Neural cell (in vitro differentiated cells): ENCODE measurements around the gene ZMYND11.

GRCh38 chr10:133378-133916, 1.8 kb upstream of the ZMYND11 start:
- RAMPAGE, long total RNA, result no peak

GRCh38 chr10:134362-135391, 578 bp upstream of the ZMYND11 start:
- RAMPAGE, long total RNA, result start-site peak on the plus strand at chr10:134269-134554, 95 and 143 reads in 2 replicates; start-site peak on the plus strand at chr10:134699-134794, 108 and 153 reads in 2 replicates

DNA sequence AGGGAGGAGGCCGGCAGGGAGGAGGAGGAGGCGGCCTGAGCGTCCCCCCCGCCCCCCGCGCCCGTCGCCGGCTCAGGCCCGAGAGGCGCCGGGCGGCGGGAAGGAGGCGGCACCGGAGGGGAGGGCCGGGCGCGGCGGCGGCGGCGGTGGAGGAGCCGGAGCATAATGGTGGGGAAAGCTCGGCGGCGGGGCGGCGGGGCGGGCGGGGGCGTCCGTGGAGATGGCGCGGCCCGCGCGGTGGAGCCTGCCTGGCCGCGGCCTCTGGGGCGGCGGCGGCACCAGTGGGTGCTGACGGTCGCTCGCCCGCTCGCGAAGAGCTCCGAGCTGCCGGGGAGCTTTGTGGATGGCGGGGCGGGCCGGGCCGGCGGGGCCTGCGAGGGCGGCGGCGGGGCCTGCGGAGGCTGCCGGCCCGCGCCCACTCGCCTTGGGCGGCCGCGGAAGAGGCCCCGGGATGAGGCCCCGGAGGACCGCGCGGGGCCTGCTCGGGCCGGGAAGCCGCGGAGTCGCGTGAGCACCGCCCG, at the start of gene ZMYND11:
Gene ZMYND11, plus strand, starts transcription at position 64 of the 521 bp plus-strand sequence.
- RAMPAGE, long total RNA, result start-site peak on the plus strand centred at position 100 of the sequence, 75 bp wide, 425 and 671 reads in 2 replicates

GRCh38 chr10:308052-309132, 173.1 kb downstream of the ZMYND11 start:
- RAMPAGE, long total RNA, result no peak

DNA sequence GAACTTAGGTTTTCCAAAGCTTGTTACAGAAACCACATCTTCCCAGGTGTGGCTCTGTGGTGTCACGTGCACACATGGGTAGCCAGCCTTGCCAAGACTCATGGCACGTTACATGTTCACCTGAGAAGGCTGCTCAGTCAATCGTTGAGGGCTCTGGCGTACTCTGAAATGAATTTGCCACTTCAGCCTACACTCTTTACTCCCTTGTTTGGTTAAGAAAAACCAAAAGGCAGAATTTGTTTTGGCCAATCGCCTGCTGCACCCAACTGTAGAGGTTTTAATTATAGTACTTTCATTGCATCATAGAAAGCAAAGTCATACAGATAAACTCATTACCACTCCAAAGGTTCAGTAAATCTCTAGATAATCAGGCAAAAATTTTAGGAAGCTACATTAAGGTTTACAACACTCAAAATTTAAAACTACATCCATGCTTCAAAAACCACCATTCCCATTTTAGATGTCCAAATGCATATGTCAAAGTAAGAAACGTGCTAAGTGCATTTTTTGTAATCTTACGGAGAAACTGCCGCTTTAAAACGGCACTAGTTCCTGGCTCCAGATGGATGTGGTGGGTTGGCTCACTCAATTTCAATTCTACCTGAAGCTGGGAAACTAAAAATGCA, 88.5 kb downstream of the DIP2C start:
- RAMPAGE, long total RNA, result no peak

DNA sequence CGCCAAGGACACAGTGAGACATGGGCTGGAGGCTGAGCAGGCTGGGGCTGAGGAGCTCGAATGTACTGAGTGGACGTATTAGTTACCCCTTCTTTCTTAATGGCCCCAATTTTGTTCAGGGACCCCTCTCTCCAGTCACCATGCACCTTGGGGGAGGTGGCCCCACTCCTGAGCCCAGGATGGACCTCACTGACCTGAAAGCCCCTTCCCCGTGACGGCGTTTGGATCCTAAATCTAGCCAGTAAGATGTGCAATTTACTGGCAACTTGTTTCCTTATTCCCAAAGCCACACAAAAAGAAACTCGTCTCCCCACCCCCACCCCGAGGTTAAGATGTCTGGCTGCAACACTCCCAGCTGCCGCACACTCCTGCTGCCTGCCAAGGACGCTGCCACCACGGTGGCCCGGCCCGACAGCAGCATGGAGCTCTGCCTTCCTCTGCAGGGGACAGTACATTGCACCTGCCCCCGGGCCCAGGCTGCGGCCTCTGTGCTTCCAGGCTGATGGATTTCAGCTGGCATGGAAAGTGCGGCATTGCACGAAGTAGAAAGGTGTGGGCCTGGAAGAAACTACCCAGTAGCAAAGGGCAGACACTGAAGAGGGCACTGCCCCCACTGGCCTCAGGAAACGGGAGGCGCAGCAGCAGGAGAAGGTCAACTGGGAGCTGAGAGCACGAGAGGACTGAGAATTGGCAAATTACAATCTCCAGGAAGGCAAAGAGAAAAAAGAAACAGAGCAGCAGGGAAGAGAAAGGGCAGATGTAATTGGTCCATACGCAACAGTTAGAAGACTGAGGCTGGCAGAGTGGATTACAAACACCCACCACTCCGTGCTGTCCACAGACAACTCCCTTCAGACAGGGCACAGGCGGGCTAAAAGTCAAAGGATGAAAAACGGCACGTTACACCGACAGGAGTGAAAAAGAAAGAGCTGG, 117.0 kb upstream of the DIP2C start:
- RAMPAGE, long total RNA, result no peak

DNA sequence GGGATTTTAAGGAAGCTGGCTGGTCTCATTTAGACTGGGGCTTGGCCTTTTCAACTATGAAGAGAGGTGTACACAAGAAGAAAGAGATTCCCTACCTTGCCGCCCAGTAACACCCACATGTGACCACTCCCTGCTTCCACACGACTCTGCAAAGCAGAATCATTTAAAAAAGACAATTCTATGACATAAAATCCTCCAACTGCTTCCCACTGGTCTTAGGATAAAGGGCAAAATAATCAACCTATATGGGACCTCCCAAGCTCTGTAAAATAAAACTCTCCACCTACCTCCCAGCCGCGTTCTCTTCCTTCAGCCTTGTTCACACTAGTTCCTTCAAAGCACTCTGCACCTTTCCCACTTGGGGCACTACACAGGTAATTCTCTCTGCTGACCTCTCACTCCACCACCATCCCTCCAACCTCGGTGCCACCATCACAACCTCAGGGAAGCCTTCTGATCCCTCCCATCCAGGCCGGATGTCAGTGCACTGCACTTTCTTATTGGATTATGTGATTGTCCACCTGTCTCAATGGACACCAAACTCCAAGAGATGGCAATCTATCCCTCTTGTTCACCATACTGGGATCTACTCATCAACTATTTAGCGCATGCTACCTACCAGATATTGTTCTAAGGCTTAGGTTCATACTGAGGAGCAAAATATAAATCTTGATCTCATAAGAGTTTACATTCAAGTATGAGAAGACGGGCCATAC, 7.1 kb downstream of the LARP4B start:
- RAMPAGE, long total RNA, result no peak

DNA sequence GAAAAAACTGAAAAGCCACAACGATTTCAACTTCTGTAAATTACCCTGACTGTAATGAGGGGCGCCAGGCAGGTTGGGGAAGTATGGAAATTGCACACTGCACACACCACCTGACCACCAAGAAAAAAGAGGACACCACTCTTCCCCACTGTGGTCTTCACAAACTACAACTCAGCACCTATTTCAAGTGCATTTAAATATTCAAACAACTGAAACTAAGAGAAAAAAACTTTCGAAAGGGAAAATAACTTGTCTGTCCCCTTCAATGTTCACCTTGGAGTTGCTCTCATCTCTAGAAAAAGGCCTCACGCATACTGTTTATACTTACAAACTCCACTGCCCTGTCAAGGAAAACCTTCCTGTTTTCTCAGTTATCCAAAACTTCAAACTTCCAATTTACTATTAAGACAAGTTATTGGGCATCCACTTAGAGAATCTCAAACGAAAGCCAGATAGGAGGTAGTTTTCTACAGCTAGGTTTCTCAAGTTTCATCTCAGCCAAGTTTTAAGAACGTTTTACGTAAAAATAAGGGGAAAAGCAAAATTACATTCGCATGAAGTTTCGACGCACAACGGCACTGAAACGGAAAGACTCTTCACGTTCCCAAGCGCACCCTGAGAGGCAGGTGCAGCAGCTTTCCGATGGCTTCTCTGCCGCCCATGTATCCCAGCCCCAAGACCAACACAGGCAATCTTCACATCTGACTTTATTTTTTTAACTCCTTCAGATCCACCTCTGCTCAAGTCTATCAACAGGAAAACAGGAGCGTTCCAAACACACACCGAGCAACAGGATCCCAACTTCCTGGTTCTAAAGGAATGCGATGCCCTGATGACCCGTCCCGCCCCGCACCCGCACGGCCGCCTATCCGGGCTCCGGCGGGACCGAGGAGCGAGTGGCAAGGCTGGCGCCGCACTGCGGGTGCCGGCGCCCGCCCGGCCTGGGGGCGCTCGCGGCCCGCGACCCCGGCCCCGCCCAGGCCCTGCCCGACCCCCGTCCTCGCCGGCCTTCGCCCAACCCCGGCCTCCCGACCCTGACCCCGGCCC, 1.2 kb downstream of the LARP4B start:
- RAMPAGE, long total RNA, result no peak

- RAMPAGE, long total RNA, result no peak
Observed at GRCh38 chr10:971655-971936, 16.6 kb upstream of the GTPBP4 start.

GRCh38 chr10:1014060-1014411, 11.6 kb downstream of the IDI2 start:
- RAMPAGE, long total RNA, result no peak

GRCh38 chr10:1047864-1048225, 1.1 kb downstream of the IDI1 start:
- RAMPAGE, long total RNA, result no peak

GRCh38 chr10:1048827-1048983, 214 bp downstream of the IDI1 start:
- RAMPAGE, long total RNA, result start-site peak on the minus strand at chr10:1048885-1048931, 2,348 and 3,444 reads in 2 replicates

DNA sequence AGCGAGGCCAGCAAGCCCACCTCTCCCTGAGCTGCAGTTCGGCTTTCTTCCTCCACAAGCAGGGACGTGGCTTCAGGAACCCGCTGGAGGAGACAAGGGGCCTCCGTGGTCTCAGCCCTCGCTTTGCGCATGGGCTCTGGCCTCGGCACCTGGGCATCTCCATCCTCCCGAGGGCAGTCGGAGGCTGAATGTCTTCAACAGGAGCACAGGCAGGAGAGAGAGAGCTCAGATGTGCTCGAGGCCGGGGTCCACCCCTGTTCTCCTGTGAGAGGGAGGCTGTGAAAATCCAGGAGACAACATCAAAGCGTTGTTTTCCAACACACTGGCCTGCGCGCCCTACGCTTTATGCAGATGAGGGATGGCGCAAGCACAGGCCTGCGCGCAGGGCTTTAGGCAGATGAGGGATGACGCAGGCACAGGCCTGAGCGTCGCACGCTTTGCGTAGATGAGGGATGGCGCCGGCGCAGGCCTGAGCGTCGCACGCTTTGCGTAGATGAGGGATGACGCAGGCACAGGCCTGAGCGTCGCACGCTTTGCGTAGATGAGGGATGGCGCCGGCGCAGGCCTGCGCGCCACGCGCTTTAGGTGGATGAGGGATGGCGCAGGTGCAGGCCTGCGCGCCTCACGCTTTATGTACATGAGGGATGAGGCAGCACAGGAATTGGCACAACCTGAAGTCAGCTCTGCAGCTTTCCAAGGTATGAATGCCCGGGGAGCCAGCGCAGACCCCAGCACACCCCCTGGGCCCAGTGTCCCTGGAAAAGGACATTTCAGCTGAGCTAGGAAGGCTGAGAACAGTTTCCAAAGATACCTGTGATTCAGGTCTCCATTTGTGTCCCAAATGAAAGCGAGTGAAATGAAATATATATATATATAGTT, 103.3 kb downstream of the WDR37 start:
- RAMPAGE, long total RNA, result no peak

DNA sequence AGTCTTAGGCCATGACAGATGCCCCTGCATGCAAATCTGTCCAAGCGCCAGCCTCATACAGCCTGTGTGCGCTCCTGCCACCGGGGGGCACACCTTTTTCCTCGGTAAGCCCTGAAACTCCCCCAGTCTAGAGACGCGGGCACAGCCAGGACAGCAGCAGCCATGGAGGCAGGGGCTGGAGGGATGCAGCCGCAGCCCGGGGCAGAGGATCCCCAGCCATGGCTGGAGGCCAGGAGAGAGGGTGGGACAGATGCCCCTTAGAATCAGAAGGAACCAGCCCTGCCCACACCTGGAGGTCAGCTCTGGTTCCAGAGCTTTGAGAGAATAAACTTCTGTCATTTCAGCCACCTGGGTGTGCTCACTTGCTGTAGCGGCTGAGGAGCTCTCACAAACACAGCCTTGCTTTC, 241.5 kb downstream of the WDR37 start:
- RAMPAGE, long total RNA, result no peak

- RAMPAGE, long total RNA, result no peak
Observed at GRCh38 chr10:1400134-1400689, 337.1 kb downstream of the ADARB2 start.

GRCh38 chr10:1420427-1421403, 316.6 kb downstream of the ADARB2 start:
- RAMPAGE, long total RNA, result no peak

- RAMPAGE, long total RNA, result no peak
Observed at GRCh38 chr10:1465284-1466295, 271.7 kb downstream of the ADARB2 start.

DNA sequence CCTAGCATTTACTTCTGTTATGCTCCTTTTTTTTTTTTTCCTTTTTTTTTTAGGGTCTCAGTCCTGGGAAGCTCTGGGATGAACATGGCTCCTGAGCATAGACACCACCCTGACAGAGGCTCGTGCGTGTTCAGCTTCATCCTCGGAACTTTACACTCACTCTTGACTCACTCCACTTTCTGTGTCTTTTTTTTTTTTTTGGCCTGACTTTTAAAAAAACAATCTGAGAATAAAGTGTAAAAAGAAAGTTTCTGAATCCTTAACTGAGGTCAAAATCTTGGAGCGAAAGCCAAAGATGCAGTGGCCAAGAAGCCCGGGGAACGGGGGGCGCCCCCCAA, 19.2 kb upstream of the PFKP start:
- RAMPAGE, long total RNA, result no peak

GRCh38 chr10:3090816-3091264, 23.5 kb downstream of the PFKP start:
- RAMPAGE, long total RNA, result no peak

GRCh38 chr10:3126539-3127471, 45.8 kb downstream of the PITRM1 start:
- RAMPAGE, long total RNA, result no peak